Placental epithelial cell (primary cell): ENCODE measurements around the genes MARCHF10, LIMD2 and CCDC47.

- CAGE, long polyA plus RNA: no peak
Measured at GRCh38 chr17:62628269-62629116, 1.0 kb downstream of the MRC2 start.

DNA sequence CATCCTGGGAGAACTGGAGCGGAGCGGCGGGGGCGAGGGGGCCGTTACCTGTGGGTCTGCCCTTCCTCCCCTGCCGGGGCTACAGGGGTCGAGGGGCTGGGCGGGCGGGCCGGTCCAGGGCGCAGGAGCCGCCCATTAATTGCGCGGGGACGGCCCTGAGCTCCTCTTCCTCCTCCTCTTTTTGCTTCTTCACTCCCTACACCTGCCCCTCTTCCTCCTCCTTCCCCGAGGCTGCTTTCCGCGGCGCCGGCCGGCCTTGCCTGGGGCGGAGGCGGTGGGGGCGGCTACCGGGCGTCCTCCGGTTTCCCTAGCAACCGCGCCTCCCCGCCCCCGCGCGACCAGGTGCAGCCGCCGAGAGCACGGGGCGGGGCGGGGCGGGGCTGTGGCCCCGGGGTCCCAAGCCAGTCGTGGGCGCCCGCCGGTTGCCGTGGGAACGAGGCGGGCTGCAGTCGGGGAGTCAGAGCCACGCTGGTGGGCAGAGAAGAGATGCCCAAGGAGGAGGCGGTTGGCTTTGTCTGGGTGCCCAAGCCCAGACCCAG lies at the start of gene MARCHF10:
Gene MARCHF10 (minus strand): TSS at position 286 of the 539 bp plus-strand sequence.
- CAGE, long polyA plus RNA: no peak

DNA sequence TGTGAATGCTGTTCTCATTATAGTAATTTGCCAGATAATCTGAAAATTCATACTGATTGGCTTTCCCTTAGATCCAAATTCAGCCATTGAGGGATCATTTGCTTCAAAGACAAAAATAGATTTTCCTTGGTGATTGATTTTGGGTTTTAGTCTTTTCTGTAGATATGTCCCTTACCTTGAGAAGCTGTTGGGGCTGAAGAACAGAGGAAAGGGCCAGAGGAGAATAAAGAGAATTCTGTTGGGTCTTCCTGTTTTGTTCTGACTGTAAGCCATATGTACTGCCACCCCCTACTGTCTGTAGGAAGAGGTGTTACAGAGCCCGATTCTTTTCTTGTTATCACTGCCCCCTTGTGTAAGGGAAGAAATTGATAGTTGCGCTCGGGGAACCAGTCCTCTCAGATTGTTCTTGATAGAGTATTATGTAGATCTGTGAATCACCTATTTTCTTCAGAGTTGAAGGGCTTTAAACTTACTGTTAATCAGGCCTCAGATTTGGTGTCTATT lies 2.3 kb downstream of the TANC2 start:
- CAGE, long polyA plus RNA: no peak

DNA sequence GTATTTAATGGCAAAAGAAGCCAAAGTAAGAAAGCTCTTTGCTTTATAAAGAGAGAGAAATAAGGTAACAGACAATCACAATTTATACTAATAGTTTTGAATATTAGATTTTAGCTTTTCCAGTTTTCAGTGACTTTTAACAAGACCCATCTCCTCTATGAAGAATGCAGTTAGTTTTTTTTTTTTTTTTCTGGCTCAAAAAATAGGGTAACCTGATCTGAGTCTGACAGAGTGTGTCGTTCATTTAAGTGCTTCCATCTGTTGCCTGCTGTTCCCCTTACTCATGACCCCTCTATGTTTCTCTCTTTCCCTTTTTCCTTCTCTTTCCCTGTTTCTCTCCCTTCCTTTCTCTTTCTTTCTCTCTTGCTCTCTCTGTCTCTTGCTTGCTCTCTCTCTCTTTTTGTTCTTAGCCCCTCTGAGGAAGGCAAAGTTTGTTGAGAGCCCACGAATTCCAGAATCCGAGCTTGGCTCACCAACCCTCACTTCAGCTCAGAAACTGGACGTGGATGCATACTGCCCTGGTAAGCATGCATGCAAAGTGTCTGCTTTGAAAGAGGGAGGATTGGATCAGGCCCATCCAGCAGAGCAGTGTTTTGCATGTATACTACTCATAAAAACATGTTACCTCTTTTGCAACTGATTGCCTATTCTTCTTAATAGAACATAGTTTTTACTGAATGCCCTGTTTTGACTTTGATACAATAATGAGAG lies 185.0 kb downstream of the TANC2 start:
- CAGE, long polyA plus RNA: no peak

GRCh38 chr17:63411403-63412554 lies 34.3 kb downstream of the CYB561 start:
- CAGE, long polyA plus RNA: no peak

- CAGE, long polyA plus RNA: no peak
Measured at GRCh38 chr17:63621438-63621791, 802 bp upstream of the MAP3K3 start.

- CAGE, long polyA plus RNA: no peak
Measured at GRCh38 chr17:63622979-63623673, 909 bp downstream of the MAP3K3 start.

DNA sequence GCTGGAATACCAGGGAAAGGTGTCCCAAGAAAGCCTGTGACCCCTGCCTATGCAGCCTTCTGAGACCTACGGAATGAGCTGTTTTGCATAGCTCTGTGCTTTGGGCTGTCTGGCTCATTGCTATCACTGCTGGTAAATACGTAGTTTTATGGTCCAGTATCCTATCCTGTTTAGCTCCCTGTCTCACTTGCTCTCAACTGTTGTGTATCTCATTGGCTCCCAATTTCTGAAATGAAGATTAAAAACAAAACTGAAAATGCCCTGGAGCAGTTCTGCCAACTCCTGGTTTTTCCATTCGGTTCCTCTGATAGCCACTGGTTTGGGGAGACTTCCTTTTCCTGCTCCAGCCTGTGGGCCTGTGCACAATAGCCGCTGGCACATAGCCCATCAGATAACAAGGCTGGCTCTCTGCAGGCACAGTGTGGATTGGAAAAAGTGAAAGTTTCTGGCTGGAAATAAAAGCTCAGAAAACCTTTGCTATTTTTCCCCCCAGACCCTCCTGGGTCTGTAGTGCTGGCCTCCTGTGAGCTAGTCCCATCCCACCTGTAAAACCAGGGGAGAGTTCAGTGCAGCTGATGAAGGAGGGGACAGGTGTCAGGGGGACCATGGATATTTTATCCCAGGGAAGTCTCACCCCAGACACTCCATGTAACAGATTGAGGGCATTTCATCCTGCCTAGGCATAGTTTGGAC lies 24.0 kb downstream of the LIMD2 start:
- CAGE, long polyA plus RNA: no peak

GRCh38 chr17:63699602-63700628 lies at the start of gene LIMD2:
Gene LIMD2 (minus strand): TSS chr17:63700125.
- CAGE, long polyA plus RNA: no peak

- CAGE, long polyA plus RNA: no peak
Measured at GRCh38 chr17:63746333-63747219, 5.0 kb upstream of the STRADA start.

GRCh38 chr17:63751831-63752149 lies 10.2 kb upstream of the STRADA start:
- CAGE, long polyA plus RNA: no peak

DNA sequence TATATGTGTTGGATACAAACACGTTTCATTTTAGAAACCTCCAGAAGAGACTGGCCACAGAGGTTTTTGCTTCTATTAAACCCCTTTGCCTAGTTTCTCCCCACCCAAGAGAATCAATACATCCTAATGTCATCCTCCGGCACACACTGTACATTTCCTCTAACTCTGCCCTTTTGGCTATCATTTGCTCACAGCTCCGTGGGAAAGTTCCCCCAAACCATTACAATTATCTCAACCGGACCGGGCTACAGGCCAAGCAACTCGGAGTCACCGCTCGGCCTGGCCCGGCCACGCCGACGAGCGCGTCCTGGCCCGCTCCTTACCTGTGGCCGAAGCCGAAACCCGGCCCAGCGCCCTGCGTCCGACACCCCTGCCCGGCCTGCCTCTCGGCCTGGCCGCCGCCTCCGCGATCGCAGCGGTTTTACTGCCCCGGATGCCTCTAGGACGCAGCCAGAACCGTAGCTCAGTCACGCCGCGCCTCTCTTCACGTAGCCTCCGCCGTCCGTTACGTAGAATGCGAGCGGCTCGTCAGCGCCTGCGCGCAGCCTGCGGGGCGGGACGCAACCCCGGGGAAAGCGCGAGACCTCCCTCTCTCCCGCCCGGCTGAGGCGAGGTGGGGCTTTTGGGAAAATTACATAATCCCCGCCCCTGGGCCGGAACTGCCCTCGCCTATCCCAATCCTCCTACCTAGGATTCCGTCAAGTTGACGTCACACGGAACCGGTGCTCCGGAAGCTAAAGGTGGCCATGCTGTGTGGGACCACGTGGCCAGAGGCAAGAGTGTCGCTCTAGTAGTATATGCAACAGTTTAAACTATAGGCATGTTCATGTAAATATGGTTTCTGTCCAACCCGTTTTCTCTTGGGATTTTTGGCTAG lies at the start of gene CCDC47:
Gene CCDC47 (minus strand): TSS at position 509 of the 877 bp plus-strand sequence.
- CAGE, long polyA plus RNA: no peak

DNA sequence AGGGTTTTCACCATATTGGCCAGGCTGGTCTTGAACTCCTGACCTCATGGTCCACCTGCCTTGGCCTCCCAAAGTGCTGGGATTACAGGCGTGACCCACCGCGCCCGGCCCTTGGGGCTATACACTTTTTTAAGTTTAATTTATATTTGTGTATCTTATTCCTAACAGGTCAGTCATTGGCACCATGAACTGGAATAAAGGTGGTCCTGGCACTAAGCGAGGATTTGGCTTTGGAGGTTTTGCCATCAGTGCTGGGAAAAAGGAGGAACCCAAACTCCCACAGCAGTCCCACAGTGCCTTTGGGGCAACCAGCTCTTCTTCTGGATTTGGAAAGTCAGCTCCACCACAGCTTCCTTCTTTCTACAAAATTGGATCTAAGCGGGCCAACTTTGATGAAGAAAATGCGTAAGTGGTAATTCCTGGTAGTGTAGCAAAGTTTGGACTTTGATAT lies 12.9 kb downstream of the DDX42 start:
- CAGE, long polyA plus RNA: no peak

- CAGE, long polyA plus RNA: no peak
Measured at GRCh38 chr17:63837295-63837865, 5.1 kb downstream of the SMARCD2 start.

DNA sequence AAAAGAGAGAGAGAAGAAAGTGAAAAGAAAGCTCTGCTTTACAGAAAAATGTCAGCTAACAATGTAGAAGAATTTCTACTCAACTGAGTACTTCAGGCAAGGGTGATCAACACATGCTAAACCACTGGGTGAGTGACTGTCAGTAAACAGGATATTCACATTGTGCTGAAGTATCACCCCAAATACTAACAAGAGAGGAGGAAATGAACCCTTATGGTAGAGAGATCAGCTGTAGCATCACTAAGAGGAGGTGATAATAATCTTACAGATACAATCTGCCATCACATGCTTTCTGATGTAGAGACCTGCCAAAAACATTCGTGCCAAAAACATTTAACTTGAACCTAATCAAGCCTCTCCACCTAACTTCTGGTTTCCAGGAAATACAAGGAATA lies 30.7 kb upstream of the ICAM2 start:
- CAGE, long polyA plus RNA: no peak

DNA sequence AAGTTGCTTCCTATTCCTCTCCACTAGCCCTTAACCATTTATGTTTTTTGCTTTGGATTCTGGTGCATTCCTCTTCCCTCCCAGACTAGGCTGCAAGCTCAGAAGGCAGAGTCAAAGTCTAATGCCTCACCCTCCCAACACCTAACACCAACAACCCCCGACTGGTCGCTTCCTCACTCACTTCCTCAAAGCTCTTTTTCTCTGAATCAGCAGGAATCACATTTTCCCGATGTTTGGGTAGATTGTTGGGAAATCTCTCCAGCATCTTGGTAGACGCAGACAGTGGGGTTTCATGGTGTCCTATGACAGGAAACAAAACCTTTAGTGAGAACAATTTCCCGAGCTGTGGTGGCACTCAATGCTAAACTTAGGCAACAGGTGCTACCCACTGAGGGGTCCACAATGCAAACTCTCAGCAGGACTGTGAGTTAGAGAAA lies 39.9 kb upstream of the ICAM2 start:
- CAGE, long polyA plus RNA: no peak

DNA sequence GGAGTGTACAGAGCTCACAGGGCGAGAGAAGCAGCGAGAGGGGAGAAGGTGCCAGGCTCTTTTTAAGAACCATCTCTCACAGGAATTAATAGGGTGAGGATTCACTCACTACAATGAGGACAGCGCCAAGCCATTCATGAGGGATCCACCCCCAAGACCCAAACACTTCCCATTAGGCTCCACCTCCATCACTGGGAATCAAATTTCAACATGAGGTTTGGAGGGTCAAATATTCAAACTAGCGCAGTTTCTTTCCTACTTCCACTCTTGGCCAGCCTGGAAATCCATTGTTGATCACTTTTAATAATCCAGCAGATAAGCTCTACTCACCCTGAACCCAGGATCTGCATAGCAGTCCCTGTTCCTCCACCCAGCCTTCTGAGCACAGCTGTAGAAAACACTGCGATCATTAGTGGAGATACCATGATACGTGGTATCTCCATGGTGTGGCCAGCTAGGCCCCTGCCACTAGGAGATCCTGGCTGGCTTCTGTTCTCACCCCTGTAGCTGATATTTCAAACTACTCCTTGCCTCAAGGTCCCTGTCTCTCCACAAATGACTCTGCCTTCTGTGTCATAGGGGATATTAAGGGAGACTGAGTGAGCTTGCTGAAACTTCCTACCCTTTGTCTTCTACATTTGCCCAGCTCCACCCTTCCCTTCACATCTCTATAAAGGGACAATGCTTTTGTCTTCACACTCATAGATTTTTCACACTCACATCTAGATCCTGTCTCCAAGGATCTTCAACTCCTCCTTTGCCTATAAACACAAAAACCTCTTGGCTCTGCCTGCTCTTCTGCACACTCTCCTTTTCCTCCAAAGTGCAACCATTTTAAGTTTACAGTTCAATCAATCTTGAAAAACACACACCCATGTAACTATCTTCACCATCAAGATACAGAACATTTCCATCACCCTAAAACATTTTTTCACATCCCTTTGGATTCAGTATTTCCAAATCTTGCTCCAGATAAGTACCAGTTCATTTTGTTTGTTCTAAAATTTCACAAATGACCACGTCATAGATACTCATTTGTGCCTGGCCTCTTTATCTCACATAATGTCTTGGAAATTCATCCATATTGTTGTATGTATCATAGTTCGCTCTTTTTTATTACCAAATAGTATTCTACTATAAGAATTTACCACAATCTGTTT lies 44.2 kb downstream of the ERN1 start:
- CAGE, long polyA plus RNA: no peak

DNA sequence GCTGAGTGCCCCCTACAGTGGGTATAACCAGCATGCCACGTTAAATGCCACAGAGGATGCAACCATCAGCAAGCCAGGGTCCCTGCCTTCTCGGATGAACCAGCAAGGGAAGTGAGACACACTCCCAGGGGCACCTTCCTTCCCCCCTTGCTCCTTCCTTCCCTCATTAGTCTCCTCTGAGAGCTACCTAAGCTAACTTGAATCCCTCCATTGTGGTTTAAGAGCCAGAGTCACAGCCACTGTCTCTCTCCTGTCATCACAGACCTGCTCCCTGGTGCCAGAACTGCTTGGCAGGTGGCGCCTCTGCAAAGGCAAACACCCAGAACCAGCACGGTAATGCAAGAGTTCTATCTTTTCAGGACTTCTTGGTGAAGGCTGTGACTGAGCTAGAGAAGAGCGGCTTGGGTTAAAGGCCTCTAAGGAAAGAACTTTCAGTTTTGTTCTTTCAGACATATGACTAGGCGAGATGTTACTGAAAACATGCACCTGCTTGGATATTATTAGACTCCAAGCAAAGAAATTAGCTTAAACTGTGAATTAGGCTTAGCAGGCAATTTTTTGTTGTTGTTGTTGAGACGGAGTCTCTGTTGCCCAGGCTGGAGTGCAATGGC lies 8.9 kb downstream of the ERN1 start:
- CAGE, long polyA plus RNA: no peak

DNA sequence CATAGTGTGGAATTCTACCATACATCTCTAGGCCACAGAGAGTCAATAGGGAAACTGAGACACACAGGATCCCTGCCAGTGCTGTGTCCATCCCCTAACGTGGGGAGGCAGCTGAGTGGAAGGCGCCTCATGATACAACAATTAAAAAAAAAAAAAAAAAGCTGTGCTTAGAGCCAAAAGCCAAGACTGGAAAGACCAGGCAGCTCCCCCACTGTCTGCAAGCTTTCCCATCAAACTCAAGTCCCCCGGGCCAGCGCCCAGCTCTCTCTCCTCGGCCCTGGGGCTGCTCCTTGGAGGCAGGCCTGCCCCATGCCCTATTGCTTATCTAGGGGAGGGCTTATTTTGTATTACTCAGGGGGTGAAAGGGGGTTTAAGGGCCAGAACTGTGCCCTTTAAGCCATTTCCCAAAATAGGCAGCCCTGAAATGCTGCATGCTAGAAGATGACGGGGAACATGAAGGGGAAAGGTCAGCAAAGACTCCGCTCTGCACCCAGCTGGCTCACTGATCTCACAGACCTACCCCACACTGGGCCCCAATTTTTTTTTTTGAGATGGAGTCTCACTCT lies 56.6 kb downstream of the PECAM1 start:
- CAGE, long polyA plus RNA: no peak

DNA sequence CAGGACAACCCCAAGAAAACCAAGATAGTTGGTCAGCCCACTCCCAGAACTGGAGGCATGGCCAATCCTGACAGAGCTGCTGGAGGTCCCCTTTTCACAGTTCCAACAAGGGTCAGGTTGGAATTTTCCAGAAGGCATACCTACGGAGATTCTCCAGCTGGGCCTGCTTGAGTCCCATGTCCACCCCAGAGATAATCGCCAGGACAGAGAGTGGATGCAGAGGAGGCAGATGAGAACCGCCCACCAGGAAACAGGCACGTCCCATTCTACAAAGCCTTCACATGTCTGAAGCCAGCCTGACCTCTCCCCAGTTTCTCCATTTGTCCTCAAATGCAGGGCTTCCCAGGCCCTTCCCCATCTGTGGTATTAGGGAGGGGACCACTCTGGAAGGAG lies 47.4 kb upstream of the SMURF2 start:
- CAGE, long polyA plus RNA: no peak